Measurements from ENCODE around the gene RNGTT.

- RAMPAGE, long total RNA: no peak
- RRBS: no CpG with 5 or more reads among the region's 1 CpG
These were observed 3.3 kb downstream of the SYNCRIP start for GRCh38 chr6:85639334-85639933.

GRCh38 chr6:85641530-85642546 lies 848 bp downstream of the SYNCRIP start:
- RAMPAGE, long total RNA: no peak
- RRBS: 1% methylated on average over 18 of the region's 83 CpGs

DNA sequence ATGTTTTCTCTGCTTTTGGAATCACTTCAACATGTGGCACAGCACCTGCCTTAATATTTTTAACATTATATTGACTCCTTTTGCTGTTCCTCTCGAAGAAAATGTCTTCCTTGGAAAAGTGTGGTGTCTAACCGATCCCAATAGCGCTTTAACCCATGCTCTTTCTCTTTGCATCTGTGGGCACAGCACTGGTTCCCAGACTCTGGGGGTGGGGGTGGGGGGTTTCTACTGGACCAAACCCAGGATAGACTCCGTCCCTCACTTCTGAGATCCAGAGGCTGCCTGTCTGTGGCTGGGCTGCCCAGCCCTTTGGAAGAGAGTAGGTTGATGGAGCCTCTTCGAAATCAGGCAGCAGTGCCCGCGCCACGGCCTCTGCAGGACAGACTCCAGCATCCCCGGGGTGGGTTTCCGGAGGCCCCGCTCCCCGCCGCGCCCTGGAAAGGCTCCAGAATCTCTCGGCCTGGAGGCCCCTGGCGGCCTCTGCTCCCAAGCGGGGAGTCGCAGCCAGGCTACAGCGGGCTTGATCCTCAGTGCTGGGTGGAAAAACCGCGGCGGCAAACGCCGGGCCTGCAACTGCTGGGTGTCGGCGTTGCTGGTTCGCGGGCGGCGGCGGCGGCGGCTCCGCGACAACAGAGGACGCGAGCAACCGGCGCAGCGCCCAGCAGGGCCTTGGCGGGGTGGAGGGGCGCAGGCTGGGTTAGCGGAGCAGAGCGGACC lies 3.8 kb upstream of the ZNF292 start:
- RAMPAGE, long total RNA: no peak
- RRBS: under 1% methylated on average over 10 of the region's 44 CpGs

GRCh38 chr6:87152167-87152971 lies 3.0 kb upstream of the ZNF292 start:
- RAMPAGE, long total RNA: no peak
- RRBS: 1% methylated on average over 13 of the region's 53 CpGs

GRCh38 chr6:87155831-87156832 lies 767 bp downstream of the ZNF292 start:
- RAMPAGE, long total RNA: no peak
- RRBS: no CpG with 5 or more reads among the region's 45 CpGs

- RAMPAGE, long total RNA: no peak
- RRBS: no CpG with 5 or more reads among the region's 1 CpG
These were observed 29.1 kb downstream of the ZNF292 start for GRCh38 chr6:87184541-87184823.

GRCh38 chr6:87665013-87665496 lies 37.0 kb downstream of the AKIRIN2 start:
- RAMPAGE, long total RNA: no peak

DNA sequence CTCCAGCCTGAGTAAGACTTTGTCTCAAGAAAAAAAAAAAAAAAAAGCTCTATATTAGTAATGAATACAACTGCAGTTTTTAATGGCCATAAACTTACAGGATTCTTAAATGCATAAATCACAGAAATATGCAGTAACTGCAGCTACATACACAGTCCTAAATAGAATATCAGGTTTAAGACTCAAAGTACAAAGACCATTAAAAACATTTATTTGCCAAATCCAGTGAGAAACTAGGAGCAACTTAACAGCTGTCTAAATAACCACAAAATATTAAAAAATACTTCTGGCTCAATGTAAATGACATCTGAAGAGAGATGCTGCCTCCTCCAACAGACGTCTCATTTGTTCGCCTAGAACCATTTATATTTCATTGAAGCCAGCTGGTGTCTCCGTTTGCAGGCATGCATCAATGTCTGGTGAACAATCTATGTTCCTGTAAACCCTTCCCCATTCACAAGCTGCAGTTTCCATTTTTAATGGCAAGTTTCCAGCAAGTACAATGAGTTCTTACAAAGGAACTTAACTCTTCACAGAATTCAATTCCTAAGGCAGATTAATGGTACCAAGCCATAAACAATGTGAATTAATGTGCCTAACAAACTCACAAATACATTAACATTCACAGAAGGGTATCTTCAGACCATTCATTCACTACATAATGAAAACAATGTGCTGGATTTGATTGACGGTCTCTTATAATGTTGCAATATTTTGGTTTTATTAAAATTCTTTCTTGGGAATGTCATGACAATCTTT lies 4.6 kb downstream of the AKIRIN2 start:
- RAMPAGE, long total RNA: no peak
- RRBS: no CpG with 5 or more reads among the region's 4 CpGs

- RAMPAGE, long total RNA: no peak
- RRBS: no CpG with 5 or more reads among the region's 3 CpGs
These were observed 54.7 kb upstream of the AKIRIN2 start for GRCh38 chr6:87756659-87757252.

DNA sequence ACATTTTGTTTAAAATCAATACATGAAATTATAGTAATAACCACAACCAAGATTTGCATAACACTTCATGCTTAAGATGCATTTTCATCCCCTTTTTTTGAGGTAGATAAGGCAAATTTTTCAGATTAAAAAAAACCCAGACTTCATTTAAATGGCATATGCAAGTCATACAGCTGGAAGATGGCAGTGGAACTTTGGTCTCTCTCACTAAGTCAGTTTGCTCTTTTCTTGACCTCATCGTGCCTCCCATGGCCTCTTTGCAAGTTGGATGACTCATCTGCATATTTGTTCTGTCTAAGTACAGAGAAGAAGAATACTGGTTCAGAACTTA lies 12.0 kb upstream of the CNR1 start:
- RAMPAGE, long total RNA: no peak
- RRBS: no CpG with 5 or more reads among the region's 1 CpG

GRCh38 chr6:88179592-88180315 lies 13.6 kb upstream of the CNR1 start:
- RAMPAGE, long total RNA: no peak
- RRBS: no CpG with 5 or more reads among the region's 3 CpGs

DNA sequence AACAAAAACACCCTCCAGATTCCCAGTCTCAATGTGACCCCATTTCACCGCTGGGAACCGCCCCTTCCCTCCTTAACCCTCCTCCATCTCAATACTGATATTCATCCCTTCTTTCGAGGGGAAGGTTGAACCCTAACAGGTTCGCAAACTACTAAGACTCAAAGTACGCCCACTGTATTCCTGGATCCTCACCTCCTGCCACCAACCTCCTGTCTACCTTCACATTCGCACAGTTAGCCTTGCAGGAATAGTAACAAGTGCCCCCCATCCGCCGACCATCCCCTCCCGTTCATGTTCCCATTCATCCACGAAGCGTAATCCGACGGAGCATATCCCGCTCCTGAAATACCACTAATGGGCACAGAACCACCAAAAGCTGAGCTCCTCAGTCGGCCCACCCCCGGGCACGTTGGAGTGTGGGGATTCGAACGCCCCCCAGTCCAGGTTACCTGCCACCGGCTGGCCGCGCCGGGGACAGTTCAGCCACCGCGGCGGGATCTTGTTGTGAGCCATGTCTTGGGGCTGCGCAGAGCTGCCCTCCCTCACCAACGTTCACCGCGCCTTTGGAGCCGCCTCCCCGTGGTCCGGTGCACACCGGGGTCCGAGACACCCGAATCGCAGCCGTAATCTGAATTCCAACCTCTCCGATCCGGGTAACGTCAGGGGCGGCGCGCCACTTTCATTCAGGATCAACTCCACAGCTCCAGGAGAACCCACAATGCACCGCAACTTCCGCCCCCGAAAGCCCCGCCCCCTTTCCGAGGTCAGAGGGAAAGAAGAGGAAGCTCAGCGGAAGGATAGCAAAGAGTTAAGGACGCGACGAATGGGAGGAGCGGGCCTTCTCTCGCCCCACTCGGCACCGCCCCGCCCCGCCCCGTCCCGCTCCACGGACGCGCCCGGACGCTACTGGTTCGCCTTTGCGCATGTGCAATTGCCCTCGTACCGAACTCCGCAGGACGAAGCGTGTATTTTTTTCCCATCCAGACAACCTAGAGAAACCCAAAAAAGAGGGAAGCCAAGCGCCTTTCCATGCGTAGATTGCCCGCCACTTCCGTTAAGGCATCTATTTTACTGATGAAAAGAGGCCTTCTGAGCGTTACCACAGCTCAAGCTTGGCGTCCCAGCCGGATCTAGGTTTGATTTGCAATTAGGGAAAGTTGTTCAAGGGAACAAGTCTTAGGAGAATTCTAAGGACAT lies at the start of gene RNGTT:
RNGTT (minus strand) TSS at position 722 of the 1,197 bp plus-strand sequence.
- RAMPAGE, long total RNA: no peak
- RRBS: 2% methylated on average over 21 of the region's 80 CpGs

- RAMPAGE, long total RNA: no peak
- RRBS: no CpG with 5 or more reads among the region's 3 CpGs
These were observed 19.5 kb upstream of the RNGTT start for GRCh38 chr6:88982902-88983316.

- RAMPAGE, long total RNA: no peak
- RRBS: no CpG with 5 or more reads among the region's 4 CpGs
These were observed 58.3 kb upstream of the RNGTT start for GRCh38 chr6:89021638-89022146.

DNA sequence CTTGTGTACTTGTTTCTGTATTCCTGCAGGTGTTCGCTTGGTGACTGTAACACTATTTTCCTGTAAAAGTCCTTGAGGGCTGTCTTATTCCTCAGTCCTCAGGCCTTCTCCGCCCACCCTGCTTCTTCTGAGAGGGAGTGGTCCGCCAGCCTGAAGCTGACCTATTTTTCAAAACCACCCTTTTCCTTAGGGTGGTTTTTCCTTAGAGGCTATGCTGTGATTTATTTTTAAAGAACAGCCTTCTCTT lies 35.9 kb upstream of the PNRC1 start:
- RAMPAGE, long total RNA: no peak
- RRBS: no CpG with 5 or more reads among the region's 3 CpGs

- RAMPAGE, long total RNA: no peak
- RRBS: no CpG with 5 or more reads among the region's 4 CpGs
These were observed 30.2 kb upstream of the PNRC1 start for GRCh38 chr6:89050165-89051026.

- RAMPAGE, long total RNA: no peak
- RRBS: 1% methylated on average over 21 of the region's 89 CpGs
These were observed 697 bp downstream of the PM20D2 start for GRCh38 chr6:89146172-89147332.

DNA sequence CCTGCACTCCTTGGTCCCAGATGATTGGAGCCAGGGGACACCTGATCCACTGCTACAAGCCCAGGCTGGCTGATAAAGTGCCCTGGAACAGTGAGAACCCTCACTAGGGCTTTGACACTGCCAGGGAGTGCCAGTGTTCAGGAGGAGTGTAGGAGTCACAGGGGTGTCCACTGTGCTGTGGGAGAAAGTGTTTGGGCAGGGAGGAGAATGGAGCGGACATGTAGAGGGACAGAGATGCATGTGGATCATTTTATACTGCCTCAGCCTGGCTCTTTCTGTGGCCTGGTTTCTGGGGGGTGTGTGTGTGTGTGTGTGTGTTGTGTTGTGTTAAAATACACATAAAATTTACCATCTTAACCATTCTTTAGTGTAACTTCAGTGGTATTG lies 30.3 kb downstream of the GABRR1 start:
- RAMPAGE, long total RNA: no peak
- RRBS: no CpG with 5 or more reads among the region's 1 CpG

DNA sequence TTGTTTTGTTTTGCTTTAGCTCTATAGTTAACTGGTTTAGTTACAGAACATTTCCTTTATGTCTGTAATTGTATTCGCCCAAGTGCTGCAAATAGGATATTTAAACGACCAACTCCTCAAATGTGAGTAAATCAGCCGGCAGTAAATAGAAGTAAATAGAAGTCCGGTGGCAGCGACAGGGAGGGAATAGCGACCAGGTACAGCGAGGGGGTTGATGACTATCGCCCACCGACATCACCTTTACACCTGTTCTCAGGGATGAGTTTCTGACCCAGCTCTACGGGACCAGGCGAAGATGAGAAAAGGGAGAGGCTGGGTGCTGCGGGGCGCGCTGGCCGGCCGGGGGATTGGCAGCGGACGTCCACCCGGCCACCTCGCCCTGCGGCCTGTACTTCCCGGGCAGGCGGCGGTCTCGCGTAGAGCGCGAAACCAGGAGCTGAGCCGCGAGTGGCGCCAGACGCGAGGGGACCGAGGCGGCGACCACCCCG lies 478 bp downstream of the UBE2J1 start:
- RAMPAGE, long total RNA: no peak
- RRBS: under 1% methylated on average over 13 of the region's 37 CpGs

- RAMPAGE, long total RNA: no peak
- RRBS: no CpG with 5 or more reads among the region's 6 CpGs
These were observed 96.4 kb downstream of the LYRM2 start for GRCh38 chr6:89542109-89542509.